Umbilical cord (tissue), 2 donors: ENCODE results near the genes ZNF287 and FLCN.

DNA sequence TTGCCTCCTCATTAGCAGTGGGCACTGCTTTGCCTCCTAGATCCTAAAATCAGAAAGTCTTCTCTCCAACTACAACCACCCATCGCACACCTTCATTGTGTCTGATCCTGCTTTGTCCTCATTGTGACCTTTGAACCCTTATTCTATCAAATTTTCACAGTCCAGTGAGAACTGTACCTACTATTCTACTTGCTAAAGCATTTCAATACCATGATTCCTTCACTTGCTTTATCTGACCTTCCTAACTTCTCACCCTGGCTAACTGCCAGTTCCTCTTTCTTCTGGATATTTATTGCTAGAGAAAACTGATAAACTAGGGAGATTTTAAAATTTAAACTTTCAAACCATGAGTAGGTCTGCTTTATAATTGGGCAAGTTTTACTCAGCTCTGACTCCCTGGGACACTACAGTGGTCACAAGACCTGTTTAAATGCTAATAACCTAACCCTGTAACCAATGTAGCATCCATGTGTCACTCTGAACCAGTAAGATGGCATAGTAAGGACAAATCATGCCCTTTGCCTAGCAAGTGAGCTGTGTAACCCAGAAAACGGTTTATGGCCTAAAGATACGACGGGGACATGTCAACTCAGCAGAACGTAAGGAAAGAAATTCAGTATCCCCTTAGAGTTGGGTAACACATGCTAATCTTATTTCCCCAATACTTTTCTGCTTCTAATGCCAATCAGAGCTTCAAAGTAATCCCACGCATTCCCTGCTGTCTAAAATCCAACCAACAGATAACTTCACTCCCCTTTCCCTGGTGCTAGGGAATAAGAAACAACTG is 85.9 kb downstream of the NCOR1 start:
- RAMPAGE, long total RNA, result no peak

- RAMPAGE, long total RNA, result no peak
Measured at GRCh38 chr17:16138836-16139443, 76.4 kb downstream of the NCOR1 start.

- RAMPAGE, long total RNA, result no peak
Measured at GRCh38 chr17:16255236-16256103, 38.5 kb downstream of the PIGL start.

DNA sequence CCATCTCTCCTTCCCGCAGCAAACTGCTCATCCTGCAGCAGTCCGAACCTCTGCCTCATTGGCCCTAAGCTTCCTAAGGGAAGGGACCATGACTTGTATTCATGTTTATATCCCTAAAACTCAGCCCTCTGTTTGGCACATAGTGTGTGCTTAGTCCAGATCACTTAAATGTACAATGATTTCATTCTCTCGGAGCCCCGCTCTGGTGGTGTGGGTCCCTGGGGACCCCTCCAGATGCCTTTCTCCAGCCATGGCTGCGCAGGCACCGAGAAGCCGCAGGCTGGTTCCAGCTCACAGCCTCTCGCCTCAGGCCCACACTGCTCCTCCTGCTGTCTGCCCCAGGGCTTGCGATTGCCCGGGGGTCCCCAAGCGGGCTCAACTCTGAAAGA is 66.4 kb downstream of the CENPV start:
- RAMPAGE, long total RNA, result no peak

DNA sequence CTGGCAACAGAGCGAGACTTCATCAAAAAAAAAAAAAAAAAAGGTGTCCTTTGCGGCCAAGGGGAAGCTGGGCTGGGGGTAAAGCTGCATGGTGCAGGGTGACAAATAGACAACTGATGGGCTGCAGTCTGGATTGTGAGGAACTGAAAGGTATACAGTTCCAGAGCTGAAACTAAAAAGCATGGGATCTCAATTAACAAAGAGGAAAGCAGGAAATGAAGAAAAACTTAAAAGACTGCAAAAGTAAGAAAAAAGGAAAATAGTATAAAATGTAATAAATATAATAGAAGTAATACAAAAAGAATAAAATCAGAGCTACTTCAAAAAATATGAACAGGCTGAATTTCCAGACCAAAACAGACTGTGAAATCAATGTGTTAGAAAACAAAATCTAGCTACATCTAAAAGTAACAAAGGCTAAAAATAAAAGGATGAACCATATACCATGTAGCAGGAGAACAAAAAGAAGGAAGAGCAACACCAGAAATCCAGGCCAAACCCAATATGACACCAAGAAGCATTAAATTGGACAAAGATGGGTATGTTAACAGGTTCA is 22.4 kb downstream of the CENPV start:
- RAMPAGE, long total RNA, result no peak

GRCh38 chr17:16396757-16397505 is 16.0 kb downstream of the UBB start:
- RAMPAGE, long total RNA, result no peak

GRCh38 chr17:16568291-16569660 is at the start of gene ZNF287:
Gene ZNF287, minus strand, starts transcription at chr17:16569204.
- RAMPAGE, long total RNA, result no peak

GRCh38 chr17:16666453-16667682 is 13.2 kb upstream of the ZNF624 start:
- RAMPAGE, long total RNA, result no peak

- RAMPAGE, long total RNA, result no peak
Measured at GRCh38 chr17:16987822-16988656, 16.1 kb upstream of the TNFRSF13B start.

- RAMPAGE, long total RNA, result no peak
Measured at GRCh38 chr17:17010513-17010929, 31.7 kb upstream of the MPRIP start.

GRCh38 chr17:17040976-17041755 is 1.1 kb upstream of the MPRIP start:
- RAMPAGE, long total RNA, result no peak

DNA sequence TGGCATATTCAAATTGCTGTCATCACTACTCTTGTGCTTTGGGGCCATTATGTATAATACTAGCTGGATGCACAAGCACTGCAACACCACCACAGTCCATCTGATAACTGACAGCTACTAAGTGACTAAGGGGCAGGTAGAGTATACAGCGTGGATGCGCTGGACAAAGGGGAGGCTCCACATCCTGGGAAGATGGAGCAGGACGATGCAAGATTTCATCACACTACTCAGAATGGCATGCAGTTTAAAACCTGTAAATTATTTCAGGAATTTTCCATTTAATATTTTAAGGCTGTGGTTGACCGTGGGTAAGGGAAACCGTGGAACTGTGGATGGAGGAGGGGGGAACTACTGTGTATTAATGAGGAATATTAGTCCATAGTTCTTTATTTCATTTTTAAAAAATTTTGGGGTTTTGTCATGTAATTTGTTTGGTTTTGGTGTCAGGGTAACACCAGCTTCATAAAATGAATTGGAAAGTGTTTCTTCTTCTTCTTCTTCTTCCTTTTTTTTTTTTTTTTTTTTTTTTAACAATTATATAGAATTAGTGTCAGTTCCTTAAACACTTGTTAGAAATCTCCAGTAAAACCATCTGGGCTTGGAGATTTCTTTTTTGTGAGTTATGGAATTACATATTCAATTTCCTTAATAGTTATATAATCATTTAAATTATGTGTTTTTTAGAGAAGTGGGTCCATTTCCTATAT is 25.2 kb downstream of the MPRIP start:
- RAMPAGE, long total RNA, result no peak

GRCh38 chr17:17084443-17084681 is 42.1 kb downstream of the MPRIP start:
- RAMPAGE, long total RNA, result no peak

- RAMPAGE, long total RNA, result no peak
Measured at GRCh38 chr17:17110313-17111085, 68.2 kb downstream of the MPRIP start.

GRCh38 chr17:17167032-17167876 is 38.9 kb downstream of the PLD6 start:
- RAMPAGE, long total RNA, result no peak

DNA sequence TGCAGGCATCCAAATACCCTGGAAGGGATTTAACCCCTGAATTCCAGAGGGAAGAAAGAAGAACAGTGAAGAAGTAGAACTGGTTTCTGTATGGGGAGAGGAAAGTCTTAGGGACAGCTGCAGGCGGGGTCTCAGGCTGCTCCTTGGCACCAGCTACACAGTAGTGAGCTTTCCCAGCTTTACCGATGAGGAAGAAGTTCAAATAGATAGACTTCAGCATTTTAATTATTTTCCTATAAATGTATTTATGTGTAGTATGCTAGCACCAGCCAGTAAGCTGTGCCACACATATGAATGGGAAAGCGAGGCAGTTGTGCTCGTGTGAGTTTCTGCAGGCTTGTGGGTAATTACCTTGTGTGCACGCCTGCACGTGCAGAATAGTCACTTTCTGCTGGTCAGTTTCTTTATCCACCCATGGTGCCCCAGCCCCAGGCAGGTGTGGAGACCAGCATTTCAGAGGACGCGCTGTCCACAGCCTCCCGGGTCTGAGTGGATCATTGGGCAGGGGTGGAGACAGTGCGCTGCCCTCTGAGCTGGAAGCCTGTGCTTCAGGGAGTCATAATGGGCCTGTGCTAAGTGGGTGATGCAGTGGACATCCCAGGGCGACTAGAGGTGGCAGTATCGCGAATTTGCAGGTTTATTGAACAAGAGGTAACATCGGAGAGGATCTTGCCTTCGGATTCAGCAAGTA is 18.3 kb downstream of the PLD6 start:
- RAMPAGE, long total RNA, result no peak

DNA sequence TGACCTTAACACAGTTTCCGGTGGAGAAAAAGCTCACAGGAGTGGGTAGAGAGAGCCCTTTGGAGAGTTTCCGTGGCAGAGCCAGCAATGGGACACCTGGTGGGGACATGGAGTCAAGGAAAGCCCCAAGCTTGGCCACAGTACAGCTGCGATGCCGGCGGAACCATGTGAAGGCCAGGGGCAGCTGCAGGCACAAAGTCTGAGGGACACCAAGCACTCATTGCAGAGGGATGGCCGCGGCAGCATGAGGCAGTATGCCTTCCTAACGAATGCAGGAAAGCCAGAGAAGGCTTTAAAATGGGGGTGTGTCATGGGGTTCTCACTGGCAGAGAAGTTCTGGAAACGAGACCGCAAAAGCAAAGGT is 7.3 kb downstream of the FLCN start:
- RAMPAGE, long total RNA, result no peak

- RAMPAGE, long total RNA, result start-site peak on the minus strand at chr17:17237125-17237175, 56 and 29 reads in 2 replicates
Measured at GRCh38 chr17:17237044-17237584, at the start of gene FLCN. Gene FLCN, minus strand, starts transcription at chr17:17237168.

- RAMPAGE, long total RNA, result no peak
Measured at GRCh38 chr17:17403491-17404324, 73.1 kb upstream of the MED9 start.

DNA sequence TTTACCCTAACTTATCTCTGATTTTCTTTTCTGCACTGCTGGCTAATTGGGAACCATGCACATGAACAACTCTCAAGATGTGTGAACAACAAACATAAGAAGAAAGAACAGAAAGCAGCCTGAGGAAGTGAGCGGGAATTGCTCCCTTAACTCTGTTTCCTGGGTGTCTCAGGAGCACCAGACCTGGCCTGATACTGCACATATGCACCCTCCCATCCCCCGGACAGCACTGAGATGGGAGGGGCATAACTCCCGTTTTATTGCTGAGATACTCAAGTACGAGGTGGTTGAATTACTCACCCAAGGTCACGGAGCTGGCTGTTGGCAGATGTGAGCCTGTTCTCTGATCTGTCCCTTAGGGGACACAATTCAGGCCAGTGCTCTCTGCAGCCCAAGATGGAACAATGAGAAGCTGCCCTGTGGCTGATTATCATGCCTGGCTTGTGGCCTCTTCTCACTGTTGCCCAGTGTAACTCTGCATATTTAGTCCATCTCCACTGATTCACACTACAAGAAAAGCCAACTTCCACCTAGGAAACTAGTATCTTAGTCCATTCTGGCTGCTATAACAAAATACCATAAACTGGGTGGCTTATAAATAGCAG is 9.1 kb upstream of the MED9 start:
- RAMPAGE, long total RNA, result no peak